ENCODE measurements around the gene GUCA1C.

GRCh38 chr3:102114592-102115012, 265.3 kb downstream of the NFKBIZ start:
- PRO-cap: no peak
- RAMPAGE, long total RNA: no peak

DNA sequence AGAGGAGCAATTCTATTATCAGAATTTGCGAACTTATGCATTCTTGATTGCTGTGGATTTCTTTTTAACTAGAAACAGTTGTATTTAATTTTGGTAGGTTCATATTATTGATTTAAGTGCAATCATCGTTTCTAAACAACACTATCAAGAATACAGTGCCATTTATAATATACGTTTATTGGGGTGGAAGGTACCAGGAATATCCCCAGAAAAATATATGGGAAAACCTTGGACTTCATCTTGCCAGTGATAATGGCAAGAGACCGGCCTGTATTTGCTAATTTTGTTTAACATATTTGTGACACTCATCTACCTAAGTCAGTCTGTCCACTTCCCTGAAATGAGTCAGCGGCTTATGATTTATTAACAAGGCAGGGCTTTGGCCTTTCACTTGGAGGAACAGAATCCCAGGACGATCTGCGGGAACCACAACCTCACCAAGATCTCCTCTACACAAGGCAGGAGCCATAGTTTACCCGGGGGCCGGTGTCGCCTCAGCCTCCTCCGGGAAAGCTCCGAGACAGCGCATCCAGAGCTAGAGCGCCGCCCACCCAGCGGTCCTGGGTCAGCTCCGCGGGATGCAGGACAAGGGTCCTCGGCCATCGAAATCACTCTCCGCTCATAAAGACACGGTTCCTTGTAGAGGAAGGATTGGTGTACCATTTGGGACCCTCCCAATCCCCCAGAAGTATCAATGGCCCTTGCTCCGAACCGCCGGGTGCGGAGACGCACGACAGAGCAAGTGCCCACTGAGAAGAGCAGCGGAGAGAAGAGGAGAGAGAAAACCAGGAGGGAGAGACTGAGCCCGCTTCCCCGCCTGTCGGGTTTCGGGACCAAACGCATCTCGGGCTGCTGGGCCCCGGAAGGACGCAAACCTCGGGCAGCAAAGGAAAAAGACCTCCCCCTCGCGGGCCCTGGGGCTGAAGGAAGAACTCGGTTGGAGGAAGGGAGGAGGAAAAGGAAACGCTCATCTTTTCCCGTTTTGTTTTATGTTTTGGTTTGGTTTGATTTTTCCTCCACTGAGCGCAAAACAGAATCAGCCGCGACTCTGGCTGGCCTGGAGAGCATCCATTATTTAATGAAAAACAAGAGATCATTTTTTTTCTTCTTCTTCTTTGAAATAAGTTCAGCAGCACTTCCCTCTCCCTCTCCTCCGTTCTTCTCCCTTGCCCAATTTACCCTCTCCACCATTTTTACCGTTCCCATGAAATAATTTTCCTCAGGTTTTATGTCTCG, 13.1 kb upstream of the ALCAM start:
- PRO-cap: no peak
- RAMPAGE, long total RNA: no peak

DNA sequence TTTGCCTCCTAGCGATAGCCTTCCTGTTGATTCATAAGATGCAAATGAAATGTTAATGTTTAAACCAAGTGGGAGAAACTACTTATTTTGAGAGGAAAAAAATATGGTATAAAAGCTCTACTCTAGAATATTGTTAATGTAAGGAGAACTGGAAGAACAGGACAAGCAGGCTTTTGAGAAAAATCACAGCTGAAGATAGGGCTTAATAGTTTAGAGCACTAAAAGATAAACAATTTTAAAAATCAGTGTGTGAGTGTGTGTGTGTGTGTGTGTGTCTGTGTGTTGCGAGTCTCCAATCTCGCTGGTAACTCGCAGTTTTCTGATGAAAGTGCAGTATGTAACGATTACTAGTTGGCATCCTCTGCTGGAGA, 1.5 kb upstream of the ALCAM start:
- PRO-cap: no peak
- RAMPAGE, long total RNA: no peak

DNA sequence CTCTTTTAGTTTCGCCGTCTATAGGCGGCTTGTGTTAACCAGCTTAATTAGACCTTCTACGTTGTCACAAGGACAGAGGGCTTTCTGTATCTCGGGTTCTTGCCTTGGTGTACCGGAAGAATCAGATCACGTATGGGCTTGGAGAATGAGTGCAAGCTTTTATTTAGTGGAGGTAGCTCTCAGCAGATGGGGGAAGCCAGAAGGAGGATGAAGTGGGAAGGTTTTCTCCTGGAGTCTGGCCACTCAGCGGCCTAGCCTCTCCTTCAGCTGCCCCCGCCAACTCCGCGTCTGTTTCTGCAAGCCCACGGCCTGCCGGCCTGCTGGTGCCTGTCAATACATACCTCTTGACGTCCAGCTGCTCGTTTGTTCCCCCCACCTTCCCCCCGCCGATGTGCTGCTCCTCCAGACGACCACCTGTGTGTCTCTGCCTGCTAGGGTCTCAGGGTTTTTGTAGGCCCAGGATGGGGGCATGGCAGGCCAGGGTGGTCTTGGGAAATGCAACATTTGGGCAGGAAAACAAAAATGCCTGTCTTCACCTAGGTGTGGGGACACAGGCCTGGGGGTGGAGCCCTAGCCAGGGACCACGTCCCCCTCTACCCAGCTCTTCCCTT, 137.7 kb downstream of the ALCAM start:
- PRO-cap: no peak
- RAMPAGE, long total RNA: no peak

DNA sequence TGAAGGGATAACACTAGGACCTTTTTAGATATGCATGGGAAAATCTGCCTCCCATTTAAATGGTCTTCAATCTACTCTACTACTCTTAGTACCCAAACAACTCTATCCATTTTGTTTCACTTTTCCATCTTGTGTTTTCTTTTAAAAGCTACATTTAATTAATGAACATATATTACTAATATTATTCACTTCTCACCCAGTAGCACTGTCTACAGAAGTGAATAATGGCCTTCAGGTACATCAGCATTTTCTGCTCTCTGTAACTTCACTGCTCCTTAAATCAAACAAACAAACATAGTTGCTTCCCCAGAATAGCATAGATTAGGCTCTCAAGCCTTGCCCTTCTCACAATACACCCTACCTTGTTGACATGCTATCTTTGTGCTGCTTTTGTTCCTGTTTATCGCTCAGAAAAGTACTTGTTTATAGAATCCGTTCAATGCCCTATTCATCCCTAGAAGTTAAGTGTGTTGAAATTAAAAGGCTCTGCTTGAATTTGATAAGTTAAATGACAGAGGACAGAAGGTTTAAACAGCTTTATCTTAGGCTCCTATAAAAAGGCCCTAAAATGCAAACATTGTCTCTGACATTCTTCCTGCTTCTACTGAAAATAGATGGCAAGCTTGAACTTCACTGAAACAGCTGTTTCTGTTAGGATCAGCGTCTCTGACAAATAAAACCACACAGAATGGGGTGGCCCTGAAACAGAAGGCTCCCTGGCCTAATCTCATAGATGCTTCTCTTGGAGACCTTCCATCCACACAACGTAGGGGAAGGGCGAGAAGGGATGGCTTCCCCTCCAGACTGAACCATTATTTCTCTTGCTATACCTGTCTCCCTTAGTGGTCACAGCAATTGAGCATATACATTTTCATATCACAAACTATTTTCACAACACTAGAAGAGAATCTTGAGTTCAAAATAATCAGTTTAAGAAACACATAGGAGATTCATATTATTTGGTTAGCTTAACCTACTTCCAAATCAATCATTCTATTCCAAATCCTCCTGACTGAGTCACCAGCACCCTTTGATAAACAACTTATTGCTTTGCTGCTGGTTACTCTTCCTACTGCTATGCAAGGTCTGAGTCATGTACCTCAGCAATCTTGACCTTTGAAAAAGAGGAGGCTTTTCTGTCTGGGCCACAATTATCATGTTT, 45.8 kb downstream of the CBLB start:
- PRO-cap: no peak
- RAMPAGE, long total RNA: no peak

GRCh38 chr3:106193504-106193837, 324.7 kb upstream of the CBLB start:
- PRO-cap: no peak
- RAMPAGE, long total RNA: no peak

DNA sequence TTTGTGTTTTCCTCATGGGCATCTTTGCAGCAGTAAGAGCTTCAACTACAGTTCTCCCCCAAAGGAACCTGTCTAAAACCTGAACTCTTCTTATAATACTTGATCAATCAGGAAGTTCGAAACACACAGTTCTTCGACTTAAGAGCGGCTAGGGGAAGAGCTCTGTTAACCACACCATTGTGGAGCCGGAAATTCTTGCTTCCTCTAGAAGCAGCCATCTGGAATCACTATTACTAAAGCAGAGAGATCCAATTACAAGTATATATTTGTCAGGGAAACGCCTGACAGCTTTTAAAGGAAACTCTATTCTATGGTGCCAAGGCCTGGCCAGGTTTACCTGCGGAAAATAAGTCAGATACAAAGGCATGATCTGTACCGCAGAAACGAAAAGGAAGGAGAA, 337.4 kb upstream of the CBLB start:
- PRO-cap: no peak
- RAMPAGE, long total RNA: no peak

DNA sequence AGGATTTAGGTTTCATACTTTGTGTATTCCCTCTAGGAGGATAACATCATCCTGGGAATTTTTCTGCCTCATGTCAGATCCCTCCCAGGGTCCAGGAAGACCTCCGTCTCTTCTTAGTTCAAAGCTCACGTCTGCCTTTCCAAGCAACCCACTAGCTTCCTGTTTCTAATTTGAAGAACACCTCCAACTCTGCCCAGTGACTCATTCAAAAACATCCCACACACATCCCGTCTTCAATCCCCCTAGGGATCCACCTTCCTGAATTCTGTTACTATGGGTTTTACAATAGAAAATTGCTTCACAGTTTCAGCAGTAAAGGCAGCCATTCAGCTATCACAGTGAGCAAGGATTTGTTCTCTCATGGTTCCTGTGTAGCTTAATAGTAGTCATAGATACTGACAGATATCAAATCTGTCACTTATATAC, 308.3 kb upstream of the CCDC54 start:
- PRO-cap: unidirectional peak, plus-strand start at position 303 of the sequence
- RAMPAGE, long total RNA: no peak

DNA sequence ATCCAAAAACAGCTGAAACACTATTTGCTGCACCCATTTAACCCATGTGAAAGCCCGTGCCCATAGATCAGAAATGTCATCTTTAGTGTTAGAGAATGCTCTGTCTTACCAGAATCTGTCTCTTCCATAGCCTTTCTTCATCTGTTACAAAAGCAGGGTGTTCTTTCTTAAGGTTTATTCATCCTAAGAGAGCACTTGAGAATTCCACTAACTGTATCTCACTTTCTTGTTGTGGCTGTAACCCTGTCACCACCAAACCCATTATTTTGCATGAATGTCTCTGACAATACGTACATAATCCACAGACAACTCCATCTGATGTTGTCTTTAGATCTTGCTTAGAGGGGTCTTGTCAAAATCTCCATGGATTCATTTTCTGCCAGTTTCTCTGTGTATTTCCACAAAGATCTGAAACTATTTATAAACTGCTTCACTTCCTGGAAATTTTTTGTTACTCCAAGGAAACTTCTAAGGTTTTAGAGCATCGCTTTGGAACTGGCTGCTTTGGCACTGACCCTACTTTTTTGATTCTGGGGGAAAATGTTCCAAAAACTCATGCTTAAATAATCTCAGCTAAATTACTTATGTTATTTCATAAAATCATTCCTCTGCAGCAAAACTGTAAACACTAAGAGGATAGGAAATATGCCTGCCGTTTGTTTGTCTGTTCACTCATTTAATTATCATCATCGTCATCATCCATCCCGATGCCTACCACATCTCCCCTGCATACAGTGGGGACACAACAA, 167.7 kb upstream of the CCDC54 start:
- PRO-cap: no peak
- RAMPAGE, long total RNA: no peak

DNA sequence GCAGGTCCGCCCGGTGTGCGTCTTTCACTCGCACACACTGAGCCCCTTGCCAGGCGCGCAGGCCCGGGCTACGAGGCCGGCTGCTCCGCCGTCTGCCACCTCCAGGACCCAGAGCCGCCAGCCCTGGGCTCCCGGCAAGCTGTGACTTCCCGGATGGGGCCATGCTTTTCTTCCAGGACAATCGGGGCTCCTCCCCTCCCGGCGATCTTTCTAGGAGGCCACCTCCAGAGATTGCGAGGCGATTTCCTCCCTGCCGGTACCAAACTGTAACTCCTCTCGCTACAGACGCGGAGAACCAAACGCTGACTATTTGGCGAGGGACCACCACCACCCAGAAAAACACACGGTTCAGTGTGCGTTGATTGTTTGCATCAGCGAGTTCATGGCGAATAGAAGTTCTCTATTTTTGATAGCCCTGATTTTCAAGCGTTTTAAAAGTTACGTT, 54.5 kb downstream of the CCDC54 start:
- PRO-cap: bidirectional peak, plus-strand start at position 241 of the sequence, minus-strand start at position 183 of the sequence
- RAMPAGE, long total RNA: no peak

- PRO-cap: bidirectional peak, plus-strand start at chr3:107524040, minus-strand start at chr3:107523815
- RAMPAGE, long total RNA: no peak
Observed at GRCh38 chr3:107523432-107524478, 993 bp downstream of the BBX start.

DNA sequence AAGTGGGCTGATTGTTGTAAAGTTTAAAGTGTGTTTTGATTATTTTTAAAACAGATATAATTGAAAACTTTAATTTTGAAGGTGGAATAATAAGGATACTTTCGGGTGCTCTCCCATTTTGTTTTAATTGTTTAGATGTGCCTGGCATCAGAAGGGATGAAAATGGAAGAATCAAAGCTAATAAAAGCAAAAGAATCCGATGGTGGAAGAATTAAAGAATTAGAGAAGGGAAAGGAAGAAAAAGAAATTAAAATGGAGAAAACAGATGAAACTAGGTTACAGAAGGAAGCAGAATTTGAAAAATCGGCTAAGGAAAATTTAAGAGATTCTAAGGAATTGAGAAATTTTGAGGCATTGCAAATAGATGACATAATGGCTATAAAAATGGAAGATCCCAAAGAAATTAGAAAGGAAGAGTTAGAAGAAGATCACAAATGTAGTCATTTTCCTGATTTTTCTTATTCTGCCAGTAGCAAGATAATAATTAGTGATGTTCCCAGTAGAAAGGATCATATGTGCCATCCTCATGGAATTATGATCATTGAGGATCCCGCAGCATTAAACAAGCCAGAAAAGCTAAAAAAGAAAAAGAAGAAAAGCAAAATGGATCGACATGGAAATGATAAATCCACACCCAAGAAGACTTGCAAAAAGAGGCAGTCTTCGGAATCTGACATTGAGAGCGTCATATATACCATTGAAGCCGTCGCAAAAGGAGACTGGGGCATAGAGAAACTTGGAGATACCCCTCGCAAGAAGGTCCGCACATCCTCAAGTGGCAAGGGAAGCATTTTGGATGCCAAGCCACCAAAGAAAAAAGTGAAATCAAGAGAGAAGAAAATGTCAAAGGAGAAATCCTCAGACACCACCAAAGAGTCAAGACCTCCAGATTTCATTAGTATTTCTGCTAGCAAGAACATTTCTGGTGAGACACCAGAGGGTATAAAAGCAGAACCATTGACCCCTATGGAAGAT, 250.0 kb downstream of the BBX start:
- PRO-cap: no peak
- RAMPAGE, long total RNA: no peak

DNA sequence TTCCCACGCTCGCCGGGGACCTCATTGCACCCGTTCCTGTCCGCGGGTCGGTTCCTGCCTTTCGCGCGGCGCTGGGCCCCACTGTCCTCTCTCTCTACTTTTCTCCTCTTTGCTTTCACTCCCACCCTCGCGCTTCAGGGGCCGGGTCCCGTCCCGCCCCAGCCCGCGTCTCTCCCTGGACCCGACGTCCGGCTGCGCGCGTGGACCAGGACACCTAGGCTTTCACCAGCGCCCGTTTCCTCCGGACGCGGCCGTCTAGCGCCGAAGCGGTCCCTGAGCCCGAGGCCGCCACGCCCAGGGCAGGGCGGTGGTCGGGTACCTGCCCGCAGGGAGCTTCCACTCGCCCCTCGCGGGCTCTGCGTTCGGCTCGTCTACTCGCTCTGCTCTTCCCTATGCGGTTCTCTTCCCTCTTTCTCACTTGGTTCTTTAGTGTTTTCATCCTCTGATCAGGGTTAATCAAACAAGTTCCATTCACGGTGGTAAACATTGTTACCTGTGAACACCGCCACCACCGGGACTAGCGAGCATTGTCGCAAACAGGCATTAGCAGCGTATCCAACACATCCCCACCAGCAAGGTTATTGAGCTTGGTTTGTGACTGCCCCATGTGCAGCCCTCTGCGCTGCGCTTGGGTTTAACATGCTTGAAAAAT, 614 bp upstream of the CD47 start:
- PRO-cap: no peak
- RAMPAGE, long total RNA: no peak

DNA sequence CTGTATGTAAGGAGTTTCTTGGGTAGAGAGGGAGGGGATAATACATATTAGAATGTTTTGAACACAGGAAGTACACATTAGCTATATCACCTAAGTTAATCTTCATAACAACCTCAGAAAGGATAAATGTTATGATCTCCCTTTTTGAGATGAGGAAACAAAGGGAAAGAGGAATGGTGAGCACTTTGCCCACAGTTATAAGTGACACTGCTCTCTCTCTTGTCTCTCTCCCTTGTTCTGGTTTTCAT, 2.2 kb upstream of the CD47 start:
- PRO-cap: no peak
- RAMPAGE, long total RNA: no peak

GRCh38 chr3:108478506-108478705, 32.0 kb downstream of the MYH15 start:
- PRO-cap: no peak
- RAMPAGE, long total RNA: no peak

GRCh38 chr3:108486825-108487350, 23.5 kb downstream of the MYH15 start:
- PRO-cap: no peak
- RAMPAGE, long total RNA: no peak

- PRO-cap: no peak
- RAMPAGE, long total RNA: no peak
Observed at GRCh38 chr3:108953654-108954119, at the start of gene GUCA1C. GUCA1C (minus strand) TSS chr3:108953879.

- PRO-cap: no peak
- RAMPAGE, long total RNA: no peak
Observed at GRCh38 chr3:109336287-109336965, 920 bp downstream of the DPPA4 start.

DNA sequence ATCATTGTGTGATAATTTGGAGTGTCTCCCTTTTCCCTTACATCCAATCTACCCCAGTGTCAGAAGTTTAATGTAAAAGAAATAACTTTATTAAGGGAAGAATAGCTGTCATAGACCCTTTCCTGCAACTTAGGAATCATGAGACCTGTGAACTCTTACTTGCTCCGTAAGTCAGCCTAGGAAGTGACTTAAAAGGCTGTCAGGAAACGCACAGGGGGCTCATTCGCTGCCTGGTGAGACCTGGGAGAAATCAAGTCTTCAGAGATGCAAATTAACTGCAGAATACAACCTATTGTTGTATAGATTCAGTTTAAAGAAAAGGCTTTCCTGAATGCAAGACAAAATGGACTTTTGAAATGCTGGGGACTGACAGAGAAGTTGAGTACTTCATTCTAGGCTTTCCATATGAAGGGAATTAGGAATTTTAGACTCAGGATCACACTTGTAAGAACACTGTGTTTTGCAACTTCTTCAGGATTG, 18.3 kb upstream of the DPPA4 start:
- PRO-cap: no peak
- RAMPAGE, long total RNA: no peak

DNA sequence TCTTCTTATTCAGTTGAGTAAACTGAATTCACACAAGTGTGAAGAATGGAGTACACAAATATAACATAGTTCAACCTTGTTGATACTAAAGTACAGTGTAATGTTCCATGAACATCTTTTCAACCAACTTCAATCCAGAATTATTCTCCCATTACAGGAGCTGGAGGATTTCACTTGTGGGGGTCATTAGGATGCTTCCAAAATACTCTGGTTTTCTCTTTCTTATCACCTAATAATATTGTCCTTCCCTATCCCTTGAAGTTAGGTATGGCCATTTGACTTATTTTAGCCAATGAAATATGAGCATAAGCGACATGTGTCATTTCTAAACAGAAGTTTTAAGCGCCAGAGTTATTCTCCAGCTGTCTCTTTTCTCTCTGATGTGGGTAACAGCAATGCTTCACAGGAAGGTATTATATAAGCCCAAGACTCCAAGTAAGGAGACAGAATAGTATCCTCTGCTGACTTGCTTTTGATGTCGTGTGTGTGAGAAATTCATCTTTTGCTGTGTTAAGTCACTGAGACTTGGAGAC, 224.8 kb upstream of the NECTIN3 start:
- PRO-cap: no peak
- RAMPAGE, long total RNA: no peak

Data from urinary bladder (tissue), 3 donors.